SK-N-MC (cell line): ENCODE data around the gene SMAD1.

GRCh38 chr4:142265643-142265947, 580.5 kb downstream of the INPP4B start:
- RRBS, result no CpG with 5 or more reads among the region's 1 CpG

DNA sequence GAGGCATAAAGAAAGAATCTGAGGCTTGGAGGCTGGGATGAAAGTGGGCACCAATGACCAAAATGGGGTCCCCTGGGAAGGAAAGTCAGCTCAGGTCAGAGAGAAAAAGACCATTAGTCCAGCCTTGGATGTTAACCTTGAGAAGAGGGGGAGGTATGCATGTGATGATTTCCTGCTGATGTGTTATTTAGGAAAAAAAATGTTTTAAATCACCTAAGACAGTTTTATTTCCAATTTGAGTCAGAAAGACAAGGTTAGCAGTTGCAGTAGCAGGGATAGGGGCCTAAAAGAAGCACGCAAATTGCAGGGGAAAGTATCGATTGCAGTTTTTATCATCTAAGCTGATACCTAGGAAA, 289.6 kb downstream of the INPP4B start:
- RRBS, result no CpG with 5 or more reads among the region's 2 CpGs

DNA sequence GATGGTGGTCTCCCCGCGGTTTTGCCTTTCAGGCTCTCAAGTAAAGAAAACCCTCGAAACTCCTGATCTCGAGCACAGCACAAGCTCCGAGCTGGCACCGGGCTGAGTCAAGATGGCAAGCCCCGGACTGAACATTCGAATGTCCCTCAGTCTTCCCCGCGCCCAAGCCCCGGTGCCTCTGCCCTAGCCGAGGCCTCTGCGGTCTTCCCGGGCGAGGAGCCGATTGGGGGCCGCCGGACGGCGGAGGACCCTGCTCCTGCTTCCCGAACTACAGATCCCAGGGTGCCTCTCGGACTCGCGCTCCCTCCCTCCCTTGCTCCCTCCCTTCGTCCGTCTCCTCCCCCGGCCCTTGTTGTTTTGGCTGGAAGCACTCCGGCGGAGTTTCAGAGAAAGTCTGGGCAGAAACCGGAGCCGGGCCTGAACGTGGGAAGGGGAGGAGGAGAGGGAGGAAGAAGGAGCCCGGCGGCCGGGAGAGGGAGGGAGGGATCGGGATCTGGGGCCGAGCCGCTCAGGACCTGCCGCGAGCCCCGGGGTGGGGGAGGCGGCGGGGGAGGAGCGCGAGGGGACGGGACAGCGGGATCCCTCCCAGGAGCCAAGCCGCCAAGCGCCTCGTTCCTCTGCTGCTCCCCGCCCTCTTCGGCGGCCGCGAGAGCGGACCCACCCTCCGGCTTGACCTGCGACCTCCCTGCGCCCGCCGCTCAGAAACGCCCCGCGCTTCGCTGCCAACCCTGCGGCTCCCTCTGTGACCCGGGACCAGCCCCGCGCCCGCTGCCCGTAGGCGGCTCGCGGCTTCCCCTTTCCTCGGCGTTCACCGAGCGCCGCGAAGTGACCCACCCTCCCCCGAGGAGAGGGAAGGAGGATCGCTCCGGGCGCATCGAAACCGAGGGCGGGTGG, 602 bp upstream of the GAB1 start:
- RRBS, result 14% methylated on average over 35 of the region's 87 CpGs

DNA sequence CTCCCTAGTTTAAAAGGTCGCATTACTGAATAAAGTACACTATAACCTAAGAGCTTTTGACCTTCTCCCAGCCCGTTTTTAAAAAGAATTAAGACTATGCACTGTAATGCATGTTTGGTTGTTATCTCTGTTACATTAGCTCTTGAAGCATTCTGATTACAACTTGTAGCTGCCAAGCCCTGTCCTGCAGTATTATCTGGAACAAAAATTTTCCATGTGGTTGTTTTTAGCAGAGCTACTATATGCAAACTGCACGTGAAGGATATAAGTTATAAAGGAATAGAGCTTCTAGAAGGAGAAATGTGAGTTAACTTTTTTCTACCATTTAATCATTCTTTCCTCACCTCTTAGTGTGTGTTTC, 8.1 kb downstream of the GAB1 start:
- RRBS, result no CpG with 5 or more reads among the region's 3 CpGs

DNA sequence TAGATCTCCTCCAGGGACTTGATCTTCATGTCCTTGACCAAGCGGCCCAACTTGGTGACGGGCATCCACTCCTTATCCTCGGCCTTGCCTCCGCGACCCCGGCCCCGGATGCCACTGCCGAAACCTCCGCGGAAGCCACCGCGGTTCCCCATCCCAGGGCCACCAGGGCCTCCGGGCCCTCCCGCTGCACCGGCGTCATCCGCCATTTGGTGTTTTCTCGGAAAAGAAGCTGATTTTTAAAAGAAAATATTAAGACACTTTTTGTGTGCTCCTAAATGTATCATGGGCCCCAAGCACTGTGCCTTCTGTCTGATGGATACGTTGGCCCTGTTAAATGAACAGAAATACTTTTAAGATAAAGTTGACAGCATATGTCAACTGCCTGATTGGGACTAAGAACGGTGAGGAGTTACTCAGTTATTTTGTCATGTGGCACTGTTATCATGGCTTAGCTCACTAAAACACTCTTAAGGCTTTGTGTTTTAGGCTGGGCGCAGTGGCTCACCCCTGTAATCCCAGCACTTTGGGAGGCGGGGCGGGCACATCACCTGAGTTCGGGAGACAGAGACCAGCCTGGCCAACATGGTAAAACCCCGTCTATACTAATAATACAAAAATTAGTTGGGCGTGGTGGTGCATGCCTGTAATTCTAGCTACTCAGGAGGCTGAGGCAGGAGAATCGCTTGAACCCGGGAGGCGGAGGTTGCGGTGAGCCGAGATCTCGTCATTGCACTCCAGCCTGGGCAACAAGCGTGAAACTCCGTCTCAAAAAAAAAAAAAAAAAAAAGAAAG, 13.4 kb downstream of the GAB1 start:
- RRBS, result no CpG with 5 or more reads among the region's 34 CpGs

- RRBS, result no CpG with 5 or more reads among the region's 3 CpGs
Observed at GRCh38 chr4:143356442-143357086, 19.9 kb downstream of the GAB1 start.

DNA sequence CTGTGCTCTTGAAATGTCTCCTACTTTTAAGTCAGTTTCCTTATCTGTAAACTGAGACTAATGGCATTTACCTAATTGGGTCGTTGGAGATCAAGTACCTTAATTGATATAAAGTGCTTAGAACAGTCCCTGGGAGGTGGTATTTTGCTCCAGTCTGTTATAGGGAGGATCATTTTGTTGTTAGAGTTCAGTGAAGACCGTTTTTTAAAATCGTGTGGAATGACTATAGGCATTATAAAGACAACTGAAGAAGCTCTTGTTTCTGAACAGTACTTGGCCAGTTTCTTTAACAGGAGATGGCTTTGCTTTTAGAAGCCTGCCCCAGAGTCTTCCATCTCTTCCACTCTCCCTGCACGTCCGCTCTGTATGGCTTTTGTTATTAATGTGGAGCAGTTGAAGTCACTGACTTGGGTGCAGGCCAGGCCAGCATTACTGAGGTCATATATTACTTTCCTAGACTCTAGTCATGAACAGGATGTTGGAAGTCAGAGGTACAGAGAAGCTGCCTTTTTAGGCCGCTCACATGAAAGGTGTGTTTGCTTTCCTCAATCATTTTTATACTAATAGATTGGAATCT, 44.9 kb downstream of the GAB1 start:
- RRBS, result no CpG with 5 or more reads among the region's 6 CpGs

DNA sequence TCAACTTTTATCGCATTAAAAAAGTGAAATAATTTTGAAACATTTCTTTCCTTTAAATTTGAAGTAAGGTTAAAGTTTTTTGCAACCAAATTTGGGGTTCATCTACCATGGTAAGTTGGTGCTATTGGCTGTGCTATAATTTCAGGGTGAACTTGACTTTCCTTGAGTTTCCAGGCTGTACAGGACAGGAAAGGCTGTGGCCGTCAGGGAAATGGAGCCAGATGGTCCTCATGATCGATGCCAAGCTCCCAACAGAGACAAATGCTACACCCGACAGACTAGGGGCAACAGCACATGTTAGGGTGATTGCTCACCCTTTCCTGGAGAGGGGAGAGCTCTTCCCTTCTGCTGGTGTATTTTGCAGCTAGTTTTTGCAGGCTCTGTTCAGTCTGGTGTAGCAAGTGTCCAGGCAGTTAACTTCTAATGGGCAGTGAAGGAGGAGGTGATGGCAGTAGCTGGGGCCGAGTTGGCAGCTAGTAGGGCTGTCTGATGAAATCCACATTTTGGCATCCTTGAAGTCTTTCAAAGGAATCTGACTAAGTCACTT, 47.7 kb downstream of the GAB1 start:
- RRBS, result no CpG with 5 or more reads among the region's 5 CpGs

GRCh38 chr4:143406368-143406943, 69.8 kb downstream of the GAB1 start:
- RRBS, result no CpG with 5 or more reads among the region's 4 CpGs

GRCh38 chr4:143512843-143513177, 692 bp upstream of the SMARCA5 start:
- RRBS, result no CpG with 5 or more reads among the region's 12 CpGs

DNA sequence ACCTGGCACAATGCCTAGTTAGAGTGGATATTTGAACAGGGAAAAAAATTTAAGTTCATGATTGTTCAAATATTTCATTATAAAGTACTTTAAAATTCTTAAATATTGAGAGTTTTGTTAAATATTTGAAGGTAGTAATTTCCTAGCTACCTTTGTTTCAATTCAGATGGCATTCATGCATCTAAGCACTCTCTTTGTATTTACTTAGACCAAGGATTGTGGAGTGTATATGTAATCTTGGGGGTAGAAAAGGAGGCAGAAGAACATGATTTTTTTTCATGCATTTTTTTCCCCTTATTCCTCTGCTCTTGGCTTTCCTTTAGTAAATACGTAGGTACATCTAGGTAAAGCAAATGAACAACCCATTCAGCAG, 18.5 kb downstream of the SMARCA5 start:
- RRBS, result no CpG with 5 or more reads among the region's 1 CpG

DNA sequence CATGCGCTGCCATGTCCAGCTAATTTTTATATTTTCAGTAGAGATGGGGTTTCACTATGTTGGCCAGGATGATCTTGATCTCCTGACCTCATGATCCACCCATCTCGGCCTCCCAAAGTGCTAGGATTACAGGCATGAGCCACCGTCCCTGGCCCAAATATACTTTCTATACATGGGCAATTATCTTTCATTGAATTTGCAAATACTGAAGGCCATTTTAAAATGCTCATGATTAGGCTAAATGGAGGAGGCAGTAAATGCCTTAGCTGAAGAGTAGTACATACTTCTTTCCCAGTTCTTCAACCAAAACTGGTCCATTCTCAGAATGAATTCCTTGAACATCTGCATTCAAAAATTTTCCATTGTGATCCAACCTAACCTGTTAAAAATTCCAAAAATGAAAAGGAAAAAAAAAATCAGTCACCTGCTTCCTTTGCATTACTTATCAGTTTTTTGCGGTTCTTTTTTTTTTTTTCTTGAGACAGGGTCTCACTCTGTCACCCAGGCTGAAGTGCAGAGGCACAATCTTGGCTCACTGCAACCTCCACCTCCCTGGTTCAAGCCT, 28.1 kb downstream of the OTUD4 start:
- RRBS, result no CpG with 5 or more reads among the region's 4 CpGs

GRCh38 chr4:145182928-145183371, 2.6 kb upstream of the OTUD4 start:
- RRBS, result no CpG with 5 or more reads among the region's 3 CpGs

DNA sequence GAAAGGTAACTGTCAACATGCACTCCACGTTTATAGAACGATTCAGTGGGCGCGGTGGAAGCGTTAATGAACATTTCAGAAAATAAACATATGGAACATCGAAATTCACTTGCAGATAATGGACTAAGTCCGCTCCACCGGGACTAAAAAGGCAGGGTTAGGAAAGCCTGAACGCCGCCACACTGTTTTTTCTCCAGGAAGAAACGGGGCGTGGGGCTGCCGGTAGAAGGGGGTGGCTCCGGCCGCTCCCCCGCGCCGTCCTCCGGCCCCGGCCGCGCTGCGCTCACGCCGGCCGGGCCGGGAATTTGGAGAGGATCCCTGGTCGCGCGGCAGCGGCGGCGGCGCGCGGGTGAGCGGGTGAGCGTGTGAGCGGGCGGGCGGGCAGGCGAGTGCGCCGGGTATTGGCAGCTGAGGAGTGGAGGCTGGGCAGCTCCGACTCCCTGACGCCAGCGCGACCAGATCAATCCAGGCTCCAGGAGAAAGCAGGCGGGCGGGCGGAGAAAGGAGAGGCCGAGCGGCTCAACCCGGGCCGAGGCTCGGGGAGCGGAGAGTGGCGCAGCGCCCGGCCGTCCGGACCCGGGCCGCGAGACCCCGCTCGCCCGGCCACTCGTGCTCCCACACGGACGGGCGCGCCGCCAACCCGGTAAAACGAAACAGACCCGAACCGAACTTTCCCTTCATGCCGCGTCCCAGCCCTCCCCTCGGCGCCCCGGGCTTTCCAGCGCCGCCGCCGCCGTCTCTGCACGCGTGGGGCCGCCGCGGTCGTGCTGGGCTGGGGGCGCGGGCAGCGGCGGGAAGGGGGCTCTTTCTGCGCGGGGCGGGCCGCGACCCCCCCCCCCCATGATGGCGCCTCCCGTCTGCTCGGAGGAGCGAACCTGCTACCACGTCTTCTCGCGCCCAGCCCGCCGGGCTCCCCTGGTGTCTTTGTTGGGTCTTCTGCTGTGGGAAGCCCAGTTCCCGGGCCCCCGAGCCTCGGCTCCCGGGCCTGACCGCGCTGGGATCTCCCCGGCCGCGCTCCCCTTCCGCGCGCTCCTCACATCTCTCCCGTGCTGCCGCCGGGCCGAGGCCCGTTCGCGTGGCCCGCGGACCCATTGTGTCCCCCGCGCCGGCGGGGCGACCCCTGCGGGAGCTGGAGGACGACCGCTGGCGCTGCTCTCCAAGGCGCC, at the start of gene SMAD1:
Gene SMAD1, plus strand, starts transcription at position 458 of the 1,166 bp plus-strand sequence.
- RRBS, result 1% methylated on average over 62 of the region's 143 CpGs

DNA sequence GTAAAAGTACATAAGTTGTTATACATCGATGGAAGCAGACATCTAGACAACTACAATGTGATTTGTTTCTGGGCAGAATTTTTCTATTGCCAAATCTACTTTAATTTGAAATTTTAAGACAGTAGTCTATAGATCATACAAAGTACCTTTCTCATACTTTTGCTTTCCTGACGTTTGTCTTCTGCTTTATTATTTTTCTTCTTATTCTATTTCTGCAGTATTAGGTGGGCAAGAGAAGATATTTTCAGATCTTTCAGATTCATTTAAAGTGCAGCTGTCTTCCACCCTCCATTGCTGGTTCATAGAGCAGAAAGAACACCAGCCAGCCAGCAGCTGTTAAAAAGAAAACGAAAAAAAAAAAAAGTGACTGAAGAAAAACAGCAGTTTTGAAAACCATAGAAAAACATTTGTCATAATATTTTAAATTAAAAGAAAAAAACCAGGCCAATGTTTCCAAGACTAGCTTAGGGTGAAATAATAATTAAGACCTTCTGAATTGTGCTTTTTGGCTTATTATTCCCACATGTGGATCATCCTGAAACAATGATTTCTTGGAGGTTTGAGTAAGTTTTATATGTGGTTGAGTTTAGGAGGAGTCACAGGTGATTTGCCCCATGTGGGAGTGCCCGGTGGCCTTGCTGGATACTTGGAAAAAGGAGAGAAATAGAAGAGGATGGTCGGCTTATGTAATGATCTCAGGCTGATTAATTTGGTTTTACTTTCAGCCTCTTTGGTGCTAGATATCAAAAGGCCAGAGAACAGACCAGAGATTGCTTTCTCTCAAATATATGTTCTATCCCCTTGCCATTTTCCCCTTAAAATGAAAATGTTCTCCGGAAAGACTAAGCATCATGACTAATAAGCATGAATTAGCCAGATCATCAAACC, 43.0 kb downstream of the SMAD1 start:
- RRBS, result no CpG with 5 or more reads among the region's 6 CpGs

DNA sequence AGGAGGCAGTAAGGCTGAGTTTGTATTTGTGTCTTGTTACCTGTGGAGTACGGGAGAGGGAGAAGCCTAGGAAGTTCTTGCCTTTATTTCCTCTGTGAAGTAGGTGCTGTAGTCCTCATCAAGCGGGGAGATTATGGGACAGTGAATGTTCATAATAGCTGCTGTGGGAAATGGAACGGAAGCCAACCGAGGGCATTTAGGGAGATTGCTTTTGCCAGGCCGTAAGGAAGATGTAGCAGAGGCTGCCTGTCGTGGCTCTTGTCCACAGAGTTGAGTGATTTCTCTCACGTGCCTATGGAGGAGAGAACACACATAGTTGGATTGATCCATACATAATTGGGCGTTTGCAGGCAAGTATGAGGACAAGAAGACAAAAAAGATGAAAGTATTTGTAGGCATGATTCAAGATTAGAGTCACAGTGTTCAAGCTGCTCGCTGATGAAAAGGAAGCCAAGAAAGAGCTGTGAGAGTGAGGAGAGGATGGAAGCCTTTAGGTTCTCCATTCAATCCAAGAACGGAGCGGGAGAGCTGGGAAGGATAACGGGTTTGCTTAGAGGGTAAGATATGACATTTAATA, 29.5 kb upstream of the C4orf51 start:
- RRBS, result no CpG with 5 or more reads among the region's 12 CpGs

- RRBS, result 4% methylated on average over 39 of the region's 88 CpGs
Observed at GRCh38 chr4:145732750-145733923, 53.2 kb downstream of the C4orf51 start.

GRCh38 chr4:145734263-145735475, 54.7 kb downstream of the C4orf51 start:
- RRBS, result 98% methylated on average over 2 of the region's 20 CpGs

DNA sequence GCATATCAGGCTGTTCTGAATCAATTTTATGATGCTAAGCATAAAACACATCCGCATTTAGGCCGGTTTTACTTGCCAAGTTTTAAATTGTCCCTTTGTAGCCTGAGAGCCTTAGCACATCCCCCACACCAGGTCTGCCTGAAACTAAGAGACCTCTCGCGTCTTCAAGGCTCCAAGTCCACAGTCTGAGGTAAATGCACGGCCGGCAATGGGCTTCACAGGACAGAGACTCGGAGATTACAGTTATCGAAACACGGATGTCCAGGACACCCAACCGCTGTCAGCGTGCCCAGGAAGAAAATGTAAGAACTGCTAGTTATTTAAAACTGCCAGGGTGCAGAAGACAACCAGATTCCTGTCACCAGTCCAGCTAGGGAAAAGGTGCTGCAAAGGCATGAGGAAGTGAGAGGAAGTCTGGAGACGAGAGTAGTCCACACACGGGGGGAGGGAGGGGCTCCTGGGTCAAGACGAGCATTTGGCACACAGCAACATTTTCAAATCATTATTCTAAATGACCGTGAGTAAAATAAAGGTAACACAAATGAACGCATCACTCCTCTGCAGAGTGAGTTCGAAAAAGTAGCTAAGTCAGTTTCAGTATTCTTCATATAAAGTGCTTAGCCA, 28.8 kb downstream of the ZNF827 start:
- RRBS, result no CpG with 5 or more reads among the region's 17 CpGs

GRCh38 chr4:145984628-145984984, 46.0 kb upstream of the ZNF827 start:
- RRBS, result no CpG with 5 or more reads among the region's 4 CpGs